Umbilical cord (tissue), 2 donors: ENCODE data around the gene GAPT.

DNA sequence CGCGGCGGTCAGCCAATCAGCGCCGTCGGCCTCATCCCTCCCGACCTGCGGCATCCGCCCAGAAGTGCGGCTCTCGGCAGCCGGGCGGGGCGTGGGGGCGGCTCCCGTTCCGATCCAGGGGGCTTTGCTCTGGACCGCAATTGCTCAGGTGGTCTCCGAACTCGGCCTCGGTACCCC lies 247 bp upstream of the PLPP1 start:
- RAMPAGE, long total RNA, result no peak

DNA sequence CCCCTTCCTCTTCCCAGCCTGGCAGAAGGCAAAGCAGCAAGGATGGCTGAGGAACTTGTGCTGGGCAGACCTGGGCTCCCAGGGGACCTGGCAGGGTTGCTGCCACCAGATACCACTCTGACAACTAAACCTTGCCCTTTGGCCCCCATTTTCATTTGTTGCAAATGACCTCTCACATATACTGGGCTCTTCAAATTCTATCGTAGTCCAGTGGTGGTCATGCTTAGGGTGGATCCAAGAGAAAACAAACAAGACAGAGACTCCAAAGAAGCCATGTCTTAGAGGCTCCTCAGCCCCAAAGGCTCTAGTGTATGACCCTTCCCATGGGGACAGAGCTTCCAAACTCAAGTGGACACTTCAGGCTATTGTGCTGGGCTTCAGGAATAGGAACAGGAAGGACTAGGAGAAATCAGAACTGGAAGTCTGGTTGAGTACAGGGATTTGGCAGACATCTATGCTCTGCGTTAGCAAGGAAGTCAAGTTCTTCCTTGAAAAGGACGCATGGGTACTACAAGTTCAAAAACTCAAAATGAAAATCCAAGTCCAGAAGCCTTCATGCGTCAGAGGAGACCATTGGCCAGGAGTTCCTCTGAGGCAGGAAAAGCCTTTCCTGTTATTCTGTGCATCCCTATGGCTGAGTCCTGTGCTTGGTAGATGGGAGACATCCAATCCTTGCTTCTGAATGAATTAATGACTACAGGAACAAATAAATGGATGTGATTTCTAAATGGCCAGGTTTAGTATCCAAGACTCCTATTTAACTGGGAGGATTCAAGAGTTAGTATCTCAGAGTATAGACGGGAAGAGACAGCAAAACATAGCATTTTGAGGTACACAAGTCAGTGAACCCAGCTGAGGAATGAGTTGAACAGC lies 64.7 kb upstream of the PLPP1 start:
- RAMPAGE, long total RNA, result no peak

DNA sequence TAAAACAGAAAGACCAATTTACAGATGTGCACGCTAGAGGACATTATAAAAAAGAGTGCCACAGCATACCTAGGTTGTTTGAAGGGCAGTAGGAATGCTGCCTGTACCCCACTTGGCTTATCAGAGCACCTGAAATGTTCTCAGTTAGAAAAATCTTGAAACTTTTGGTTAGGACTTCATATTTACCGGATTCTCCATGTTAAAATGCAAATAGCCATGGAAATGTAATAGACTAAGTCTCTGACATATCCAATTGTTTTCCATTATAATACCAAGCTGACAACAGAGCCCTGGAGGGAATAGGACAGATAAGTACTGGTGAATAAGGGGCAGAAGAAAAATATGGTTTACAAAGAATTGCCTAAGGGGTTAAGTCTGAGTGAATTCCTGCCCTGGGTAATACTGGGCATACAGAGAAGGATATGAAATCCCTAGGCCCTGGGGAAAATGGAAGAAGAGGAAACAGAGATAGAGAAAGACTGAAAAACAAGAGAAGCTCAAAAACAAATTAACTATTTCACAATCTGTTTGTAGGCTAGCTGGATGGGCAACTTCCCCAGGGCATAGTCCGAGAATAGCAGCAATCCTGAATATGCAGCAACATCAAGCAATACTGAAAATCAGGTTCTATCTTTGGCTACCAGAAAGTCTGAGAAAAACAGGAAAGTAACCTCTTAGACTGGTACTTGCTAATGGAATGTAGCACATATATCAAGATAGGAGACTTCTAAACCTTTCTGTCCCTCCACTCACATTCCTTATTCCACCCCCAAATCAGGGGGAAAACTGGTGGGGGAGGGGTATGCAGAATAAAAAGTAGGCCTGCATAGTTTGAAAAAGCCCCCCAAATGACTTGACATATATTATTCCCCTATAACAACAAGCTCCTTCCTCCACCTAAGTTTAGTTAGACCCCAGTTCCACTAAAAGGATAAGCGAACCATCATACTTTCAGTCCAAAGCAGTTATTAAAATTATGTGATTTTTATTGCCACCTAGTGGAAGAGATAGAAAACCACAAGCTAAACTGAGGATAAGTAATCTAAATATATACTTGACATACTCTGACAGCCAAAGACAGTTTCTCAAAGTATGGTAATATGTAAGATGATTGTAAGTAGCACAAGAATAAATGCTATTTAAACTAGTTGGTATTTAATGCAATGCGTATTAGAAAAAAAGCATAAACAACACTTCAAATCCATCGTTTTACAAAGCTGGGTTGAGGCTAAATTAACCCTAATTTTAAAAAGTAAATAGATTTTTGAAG lies 20.7 kb downstream of the SLC38A9 start:
- RAMPAGE, long total RNA, result no peak

DNA sequence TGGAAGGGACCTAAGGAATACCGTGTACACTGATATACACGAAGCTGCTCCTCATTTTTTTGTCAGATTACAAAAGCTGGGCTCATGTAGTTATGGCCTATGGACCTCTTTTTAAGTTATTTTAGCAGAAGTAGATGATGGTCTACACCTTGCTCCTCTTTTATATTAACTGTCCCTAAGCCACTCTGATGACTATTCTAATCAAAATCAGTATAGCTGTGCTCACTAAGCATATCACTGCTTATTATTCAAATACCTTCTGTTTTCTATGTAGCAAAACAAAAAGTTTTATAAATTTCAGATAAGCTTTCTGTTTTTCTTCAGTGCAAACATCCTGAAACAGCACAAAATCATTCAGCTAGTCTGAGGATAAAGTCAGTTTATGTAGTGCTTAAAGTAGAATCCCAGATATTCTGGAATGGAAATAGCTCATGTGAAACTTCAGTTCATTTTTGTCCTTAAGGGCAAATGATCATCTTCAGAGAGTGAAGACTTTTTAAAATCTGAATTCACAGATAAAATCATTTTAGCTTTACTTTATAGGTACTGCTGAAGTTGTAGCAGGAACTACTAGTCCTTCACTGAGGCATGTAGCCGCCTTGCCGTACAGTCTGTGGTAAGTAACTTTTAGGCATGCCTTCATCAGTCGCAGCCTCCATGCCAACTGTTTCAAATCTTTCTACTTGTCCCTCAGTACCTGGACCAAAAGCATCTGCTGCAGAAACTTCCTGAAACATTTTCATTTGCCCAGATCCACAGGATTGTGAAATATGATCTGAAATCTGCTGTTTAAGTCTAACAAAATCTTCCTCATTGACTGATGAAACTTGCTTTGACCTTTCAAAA lies 54.0 kb downstream of the IL6ST start:
- RAMPAGE, long total RNA, result no peak

GRCh38 chr5:55973056-55973515 lies 21.7 kb downstream of the IL6ST start:
- RAMPAGE, long total RNA, result no peak

DNA sequence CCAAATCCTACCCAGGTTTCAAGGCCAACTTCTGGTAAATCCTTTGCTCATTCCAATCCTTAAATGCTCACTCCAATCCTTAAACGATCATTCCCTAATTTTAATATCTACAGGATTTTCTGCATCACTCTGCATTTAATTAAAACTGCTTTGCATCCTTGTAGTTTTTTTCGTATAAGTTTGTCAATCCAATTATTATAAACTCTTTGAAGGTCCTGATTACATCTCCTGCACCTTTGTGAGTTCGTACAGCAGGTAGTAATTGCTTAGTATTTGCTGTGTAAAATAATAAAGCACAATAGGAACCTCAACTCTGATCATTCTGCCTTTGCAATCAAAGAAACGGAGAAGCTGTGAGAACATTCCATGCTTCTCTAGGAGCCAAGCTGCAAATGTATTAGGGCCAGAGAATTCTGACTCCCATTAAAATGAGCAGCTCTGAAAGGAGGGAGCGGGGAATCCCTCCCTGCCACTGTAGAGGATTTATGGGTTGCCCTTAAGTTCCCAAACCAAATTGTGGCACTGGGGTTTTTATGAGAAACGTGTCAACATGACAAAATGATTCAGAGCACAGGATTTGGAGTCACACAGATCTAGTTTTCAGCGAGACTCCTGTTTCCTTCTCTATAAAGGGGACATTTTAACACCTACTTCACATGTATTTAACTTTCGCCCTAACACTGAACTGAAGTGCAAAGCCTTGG lies 1.9 kb downstream of the IL6ST start:
- RAMPAGE, long total RNA, result no peak

- RAMPAGE, long total RNA, result no peak
These were observed 189.0 kb upstream of the ANKRD55 start for GRCh38 chr5:56422077-56422586.

GRCh38 chr5:56893546-56894231 lies 15.7 kb upstream of the SETD9 start:
- RAMPAGE, long total RNA, result no peak

DNA sequence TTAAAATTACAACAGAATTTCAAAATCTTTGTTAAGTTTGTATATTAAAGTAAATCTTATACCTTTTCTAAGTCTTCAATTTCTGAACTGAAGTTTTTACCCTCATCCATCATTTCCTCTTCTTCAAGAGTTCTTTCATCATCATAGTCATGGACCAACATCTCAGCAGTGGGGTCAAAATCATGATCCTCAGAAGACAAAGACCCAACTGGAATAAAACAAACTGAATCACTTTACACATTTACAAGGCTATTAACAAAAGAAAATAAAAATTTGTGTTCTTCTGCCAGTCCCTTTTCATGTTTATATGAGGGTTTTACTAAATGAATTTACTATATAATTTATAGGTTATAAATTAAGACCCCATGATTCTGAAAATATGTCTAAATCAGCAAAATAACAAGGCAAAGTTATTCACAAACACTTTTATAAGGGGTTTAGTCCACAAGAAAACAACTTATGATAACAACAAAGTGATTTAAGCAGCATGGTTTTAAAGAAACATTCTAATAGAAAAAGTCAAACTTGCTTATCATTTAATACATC lies 5.0 kb downstream of the MIER3 start:
- RAMPAGE, long total RNA, result no peak

- RAMPAGE, long total RNA, result no peak
These were observed 1.3 kb downstream of the GPBP1 start for GRCh38 chr5:57175151-57175480.

DNA sequence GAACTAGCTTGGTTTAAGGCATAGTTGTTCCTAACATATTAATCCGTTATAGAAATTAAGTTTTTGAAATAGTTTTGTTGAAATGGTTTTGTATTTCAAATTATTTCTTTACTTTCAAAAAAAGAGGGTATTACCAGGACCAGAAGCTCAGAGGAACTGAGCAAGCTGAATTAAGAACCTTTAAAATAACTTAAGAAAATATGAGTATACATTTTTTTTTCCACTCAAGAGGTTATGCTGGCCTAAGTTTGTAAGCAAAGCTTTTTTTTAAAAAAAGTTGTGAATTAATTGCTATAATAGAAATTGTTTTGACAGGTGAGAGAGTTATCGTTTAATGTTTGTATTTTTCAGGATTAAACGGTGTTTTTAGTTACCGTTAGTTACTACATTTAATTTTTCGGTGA lies 3.1 kb downstream of the GPBP1 start:
- RAMPAGE, long total RNA, result no peak

- RAMPAGE, long total RNA, result no peak
These were observed 180.9 kb upstream of the ACTBL2 start for GRCh38 chr5:57663470-57664012.

DNA sequence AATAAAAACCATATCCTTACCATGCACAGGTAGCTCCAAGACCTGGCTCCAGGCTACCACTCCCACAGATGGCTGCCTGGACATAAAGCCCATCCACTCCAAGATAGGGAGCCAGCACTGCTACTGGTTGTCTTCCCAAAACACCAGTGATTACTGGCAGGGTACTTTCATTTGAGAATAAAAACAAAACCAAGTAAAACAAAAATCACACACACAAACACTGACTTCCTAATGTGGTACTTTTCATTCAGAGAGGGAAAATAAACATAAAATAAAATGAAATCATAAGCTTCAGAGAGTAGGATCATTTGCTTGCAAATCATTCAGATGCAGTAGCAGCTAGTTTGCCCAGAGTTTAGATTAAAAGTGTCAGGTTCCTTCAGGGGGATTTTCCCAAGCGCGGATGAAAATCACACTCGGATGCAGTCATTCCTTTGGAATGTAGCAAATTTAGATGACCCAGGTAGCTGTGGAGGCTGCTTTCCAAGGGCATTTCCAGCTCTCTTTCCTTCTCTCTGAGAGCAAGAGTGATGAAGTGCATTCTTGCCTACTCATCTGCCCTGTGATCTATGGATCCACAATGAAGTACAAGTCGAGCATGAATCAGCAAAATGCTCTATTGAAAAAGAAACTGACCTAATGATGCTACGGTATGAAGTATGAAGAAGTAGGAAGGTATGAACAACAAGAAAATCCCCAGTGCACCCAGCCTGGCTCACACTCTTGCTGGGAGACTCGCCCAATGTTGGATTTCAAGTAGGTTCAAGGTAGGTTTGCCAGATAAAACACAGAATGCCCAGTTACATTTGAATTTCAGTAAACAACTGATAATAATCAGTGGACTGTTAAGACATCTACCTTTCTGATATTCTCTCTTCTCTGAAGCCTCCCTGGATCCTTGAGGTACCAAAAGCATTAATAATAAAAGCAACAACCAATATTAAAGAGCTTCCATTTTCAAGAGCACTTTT lies 200.2 kb downstream of the PLK2 start:
- RAMPAGE, long total RNA, result no peak

DNA sequence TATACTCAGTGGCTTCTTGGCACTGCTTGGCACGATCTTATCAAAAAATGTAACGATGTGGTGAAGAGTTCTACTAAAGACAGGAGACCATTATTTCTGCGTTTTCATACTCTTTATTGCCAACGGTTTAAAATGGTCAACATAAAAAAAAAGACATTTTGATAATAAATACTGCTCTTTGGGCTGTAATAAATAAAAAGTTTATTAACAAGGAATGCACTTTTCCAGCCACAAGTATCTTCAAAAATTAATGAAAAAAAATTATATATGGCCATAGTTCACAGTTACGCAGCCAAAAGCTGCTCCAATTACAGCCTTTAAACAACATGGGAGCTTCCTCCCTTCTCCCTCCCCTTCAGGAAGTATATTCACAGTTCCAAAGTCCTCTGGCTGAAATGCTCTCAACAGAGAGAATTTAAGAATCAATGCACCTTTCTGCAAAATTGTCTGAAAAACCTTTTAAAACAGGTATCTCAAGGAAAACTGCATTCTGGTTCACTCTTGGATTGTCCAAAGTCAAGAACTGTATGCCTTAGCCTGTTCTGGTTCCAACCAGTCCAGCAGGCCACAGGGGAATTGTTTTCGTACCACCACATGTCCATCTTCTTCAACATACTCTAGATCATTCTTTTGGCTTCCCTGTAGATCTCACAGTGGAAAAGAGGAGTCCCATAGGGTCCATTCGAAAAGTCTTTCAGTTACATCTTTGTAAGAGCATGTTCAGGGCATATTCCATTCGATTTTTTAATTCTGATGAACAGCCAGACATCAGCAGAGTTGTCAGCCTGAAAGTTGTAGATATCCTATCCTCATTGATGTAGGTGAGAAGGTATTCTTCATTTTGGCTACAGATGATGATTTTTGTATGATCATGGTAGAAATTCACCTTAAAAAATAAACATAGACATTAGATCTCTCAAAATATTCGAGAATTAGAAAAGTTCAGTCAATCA lies 5.7 kb downstream of the PLK2 start:
- RAMPAGE, long total RNA, result no peak

- RAMPAGE, long total RNA, result no peak
These were observed at the start of gene GAPT for GRCh38 chr5:58491254-58491767. Gene GAPT (plus strand): TSS chr5:58491435.

DNA sequence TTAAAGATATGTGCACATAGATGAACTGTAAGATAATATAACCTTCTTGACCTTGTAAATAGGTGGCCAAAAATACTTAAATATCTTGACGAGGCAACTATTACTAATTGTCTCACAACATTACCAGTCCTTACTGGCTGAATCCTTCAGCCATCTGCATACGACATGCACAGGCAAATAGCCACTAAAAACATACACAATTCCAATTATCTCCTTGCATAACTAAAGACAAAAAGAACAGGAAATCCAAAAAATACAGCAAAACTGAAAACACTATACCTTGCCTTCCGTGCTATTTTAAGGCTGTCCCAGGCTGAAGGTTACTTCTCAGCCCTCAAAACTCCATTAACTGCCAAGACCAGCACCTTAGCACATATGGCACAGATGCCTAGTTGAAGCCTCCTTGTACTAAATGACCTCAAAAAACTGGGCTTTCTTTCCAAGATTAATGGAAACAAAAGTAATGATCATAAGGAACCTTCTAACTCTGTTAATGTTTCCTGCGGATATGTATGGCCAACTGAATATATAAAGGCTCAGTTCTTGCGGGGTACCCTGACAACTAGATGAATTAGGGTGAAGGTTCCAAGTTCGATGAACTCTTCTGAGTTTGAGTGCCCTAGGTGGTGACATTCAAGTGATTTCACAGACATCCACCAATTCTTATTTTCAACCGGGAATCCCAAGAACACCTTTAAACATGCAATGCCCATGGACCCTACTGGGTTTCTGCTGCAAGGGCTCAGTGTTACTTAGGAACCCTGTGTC lies 455.2 kb downstream of the RAB3C start:
- RAMPAGE, long total RNA, result no peak

GRCh38 chr5:59038898-59040047 lies 456.4 kb downstream of the RAB3C start:
- RAMPAGE, long total RNA, result no peak

- RAMPAGE, long total RNA, result no peak
These were observed 562.6 kb downstream of the RAB3C start for GRCh38 chr5:59145404-59145922.

GRCh38 chr5:59321141-59321946 lies 572.2 kb downstream of the PDE4D start:
- RAMPAGE, long total RNA, result no peak

GRCh38 chr5:59463913-59464606 lies 429.5 kb downstream of the PDE4D start:
- RAMPAGE, long total RNA, result no peak